A172 (cell line): ENCODE measurements around the gene TCF3.

GRCh38 chr19:1590477-1591303 lies 2.0 kb downstream of the MBD3 start:
- RAMPAGE, long total RNA, result no peak

GRCh38 chr19:1592092-1592585 lies 526 bp downstream of the MBD3 start:
- RAMPAGE, long total RNA, result no peak

DNA sequence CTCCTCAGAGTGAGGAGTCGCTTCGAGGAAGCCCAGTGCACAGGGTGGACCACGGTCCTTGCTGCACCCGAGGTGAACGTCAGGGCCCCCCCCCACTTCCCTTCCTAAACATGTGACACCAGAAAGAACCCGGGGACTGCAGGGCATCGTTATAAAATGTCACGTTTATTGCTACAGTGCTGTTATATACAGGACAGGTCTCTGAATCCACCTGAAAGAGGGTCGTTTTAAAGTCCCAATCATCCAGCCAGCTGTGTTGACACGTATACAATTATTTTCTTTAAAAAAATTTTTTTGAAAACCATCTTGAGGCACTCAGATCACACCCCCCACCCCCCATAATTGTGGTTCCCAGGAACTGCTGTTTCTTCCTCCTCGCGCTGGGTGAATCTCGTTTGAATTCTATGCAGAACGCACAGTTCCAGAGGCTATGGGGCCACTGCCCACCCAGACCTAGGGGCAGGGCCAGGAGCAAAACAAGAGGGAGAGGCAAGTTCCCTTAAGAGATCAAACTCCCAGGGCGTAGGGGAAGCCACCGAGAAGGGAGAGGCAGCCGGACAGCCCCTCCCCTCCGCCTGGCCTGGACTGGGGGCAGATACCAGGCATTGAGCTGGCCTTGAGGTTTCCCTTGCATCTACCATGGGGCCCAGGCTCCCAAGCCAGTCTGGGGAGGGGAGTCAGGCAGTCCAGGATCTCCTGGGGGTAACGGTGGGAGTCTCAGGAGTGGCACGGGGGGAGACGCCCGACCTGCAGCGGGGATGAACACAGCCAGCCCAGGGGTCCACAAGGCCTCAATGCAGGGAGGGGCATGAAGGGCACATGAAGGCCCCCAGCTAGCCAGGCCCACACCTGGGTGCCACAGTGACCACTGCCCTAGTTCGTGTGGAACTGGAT lies 4.1 kb upstream of the UQCR11 start:
- RAMPAGE, long total RNA, result no peak

GRCh38 chr19:1612135-1612826 lies 7.0 kb upstream of the UQCR11 start:
- RAMPAGE, long total RNA, result no peak

DNA sequence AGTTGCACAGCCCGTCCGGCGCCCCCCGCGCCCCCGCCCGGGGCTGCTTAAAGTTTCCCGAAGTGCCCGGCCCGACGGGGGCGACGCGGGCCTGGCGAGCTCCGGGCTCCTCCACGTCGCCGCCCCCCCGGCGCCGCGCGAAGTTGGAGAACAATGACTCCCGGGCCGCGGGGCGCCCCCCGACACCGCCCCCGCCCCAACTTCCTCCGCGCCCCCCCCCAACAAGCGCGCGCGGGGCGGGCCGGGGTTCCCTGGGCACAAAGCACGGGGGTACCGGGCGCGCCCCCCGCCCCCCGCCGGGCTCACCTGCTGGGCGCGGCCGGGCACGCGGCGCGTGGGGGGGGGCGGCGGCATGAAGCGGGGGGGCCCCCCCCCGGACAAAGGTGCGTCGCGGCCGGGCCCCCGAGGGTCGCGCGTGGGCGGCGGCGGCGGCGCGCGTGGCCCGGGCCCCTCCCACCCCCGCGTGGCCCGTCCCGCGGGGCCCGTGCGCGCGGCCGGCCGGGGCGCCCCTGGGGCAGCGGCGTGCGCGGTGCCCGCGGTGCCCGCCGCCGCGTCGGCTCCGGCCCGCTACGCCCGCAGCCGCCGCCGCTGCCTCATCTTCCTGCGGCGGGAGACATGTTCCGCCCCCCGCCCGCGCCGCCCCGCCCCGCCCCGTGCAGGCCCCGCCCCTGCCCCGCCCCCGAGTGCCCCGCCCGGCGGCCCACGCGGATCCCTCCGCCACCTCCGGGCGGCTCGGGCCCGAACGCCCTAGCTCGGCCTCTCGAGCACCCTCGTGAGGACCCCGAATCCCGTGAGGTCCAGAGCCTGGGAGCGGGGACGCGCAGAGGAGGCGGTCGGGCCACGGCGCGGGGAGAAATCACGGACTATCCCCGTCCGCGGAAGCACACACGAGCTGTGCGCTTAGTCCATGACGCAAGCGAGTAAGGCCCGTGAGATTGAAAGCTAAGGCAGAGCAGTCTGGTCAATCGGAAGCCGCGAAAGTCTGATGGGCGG lies at the start of gene TCF3:
Gene TCF3 (minus strand): TSS at position 622 of the 993 bp plus-strand sequence.
- RAMPAGE, long total RNA, result no peak

GRCh38 chr19:1747578-1748536 lies 5.4 kb upstream of the ONECUT3 start:
- RAMPAGE, long total RNA, result no peak

- RAMPAGE, long total RNA, result no peak
These were observed 6.2 kb upstream of the REXO1 start for GRCh38 chr19:1854490-1854951.

- RAMPAGE, long total RNA, result no peak
These were observed 6.9 kb upstream of the REXO1 start for GRCh38 chr19:1854952-1855791.

- RAMPAGE, long total RNA, result no peak
These were observed 595 bp upstream of the KLF16 start for GRCh38 chr19:1863746-1864602.

GRCh38 chr19:1935527-1936557 lies 5.1 kb upstream of the CSNK1G2 start:
- RAMPAGE, long total RNA, result no peak

GRCh38 chr19:1992808-1993389 lies 22.6 kb downstream of the BTBD2 start:
- RAMPAGE, long total RNA, result no peak

DNA sequence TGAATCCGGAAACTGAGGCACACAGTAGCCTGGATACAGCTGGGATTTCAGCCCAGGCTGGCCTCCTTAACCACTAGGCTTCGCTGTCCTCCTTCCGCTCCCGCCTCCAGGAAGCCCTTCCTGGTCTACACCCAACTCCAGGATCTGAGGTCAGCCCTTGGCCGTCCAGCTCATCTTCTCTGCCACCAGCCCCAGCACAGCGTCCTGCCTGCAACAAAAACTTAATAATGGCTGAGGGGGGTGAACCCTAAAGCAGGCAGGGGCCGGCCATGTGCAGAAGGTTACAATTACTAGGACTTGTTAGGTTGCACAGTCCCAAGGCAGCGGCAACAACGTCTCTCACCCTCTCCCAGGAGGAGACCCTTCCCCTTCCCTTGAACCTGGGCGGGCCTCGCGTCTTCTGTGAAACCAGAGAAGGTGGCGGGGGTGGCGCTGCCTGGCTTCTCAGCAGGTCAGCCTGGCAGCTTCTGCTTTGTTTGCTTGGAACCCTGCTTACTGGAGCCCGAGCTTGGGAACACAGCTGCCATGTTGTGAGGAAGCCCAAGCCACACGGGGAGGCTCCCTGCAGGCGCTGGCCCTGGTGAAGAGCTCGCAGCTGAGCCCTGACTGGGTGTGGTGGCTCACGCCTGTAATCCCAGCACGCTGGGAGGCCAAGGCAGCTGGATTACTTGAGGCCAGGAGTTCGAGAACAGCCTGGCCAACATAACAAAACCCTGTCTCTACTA lies 15.5 kb downstream of the MKNK2 start:
- RAMPAGE, long total RNA, result no peak

GRCh38 chr19:2039148-2039417 lies 12.0 kb downstream of the MKNK2 start:
- RAMPAGE, long total RNA, result no peak

DNA sequence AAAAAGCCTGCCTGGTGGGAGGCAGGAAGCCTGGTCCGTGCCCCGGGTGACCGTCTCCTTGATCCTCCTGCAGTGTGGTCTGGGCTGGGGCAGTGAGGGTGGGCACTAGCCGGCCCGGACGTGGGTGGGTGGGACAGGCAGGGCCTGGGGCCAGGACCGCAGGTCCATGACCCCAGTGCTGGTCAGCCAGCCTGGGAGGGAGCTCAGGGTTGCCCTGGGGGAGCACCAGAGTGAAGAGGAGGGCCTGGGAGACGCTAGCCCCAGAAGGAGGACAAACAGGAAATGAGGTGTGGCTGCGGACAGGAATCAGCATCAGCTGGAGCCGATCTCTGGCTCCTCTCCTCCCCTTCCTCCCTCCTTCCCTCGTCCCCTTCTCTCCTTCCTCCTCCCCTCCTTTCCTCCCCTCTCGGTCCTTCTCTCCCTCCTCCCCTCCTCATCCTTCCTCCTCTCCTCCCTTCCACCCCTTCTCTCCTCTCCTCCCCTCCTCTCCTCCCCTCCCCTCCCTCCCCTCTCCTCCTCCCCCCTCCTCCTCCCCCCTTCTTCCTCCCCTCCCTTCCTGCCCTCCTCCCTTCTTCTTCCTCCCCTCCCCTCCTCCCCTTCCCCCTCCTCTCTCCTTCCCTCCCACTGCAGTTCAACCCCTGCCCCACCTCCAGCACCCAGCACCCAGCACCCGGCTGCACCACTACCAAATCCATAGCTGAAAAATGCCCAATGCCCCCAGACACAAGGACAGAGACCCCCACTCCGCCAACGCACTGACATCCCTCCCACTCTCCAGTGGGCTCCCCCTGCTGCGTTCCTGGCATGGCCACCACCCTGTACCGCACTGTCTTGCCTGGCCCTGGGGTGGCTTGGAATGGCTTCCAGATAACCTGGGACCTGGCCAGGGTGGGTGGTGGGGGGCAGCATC lies 5.4 kb upstream of the MKNK2 start:
- RAMPAGE, long total RNA, result no peak

- RAMPAGE, long total RNA, result no peak
These were observed 10.8 kb upstream of the MKNK2 start for GRCh38 chr19:2061598-2062538.

DNA sequence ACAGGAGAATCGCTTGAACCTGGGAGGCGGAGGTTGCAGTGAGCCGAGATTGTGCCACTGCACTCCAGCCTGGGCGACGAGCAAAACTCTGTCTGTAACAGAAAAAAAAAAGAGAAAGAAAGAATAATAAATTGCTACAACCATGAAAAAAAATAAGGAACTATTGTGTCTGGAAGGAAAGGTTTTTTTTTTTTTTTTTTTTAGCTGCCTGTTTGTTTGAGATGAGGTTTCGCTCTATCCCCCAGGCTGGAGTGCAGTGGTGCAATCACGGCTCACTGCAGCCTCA lies 4.3 kb downstream of the MOB3A start:
- RAMPAGE, long total RNA, result no peak

GRCh38 chr19:2097962-2098425 lies 1.3 kb downstream of the IZUMO4 start:
- RAMPAGE, long total RNA, result no peak

- RAMPAGE, long total RNA, result no peak
These were observed 13.9 kb downstream of the IZUMO4 start for GRCh38 chr19:2110492-2111136.

DNA sequence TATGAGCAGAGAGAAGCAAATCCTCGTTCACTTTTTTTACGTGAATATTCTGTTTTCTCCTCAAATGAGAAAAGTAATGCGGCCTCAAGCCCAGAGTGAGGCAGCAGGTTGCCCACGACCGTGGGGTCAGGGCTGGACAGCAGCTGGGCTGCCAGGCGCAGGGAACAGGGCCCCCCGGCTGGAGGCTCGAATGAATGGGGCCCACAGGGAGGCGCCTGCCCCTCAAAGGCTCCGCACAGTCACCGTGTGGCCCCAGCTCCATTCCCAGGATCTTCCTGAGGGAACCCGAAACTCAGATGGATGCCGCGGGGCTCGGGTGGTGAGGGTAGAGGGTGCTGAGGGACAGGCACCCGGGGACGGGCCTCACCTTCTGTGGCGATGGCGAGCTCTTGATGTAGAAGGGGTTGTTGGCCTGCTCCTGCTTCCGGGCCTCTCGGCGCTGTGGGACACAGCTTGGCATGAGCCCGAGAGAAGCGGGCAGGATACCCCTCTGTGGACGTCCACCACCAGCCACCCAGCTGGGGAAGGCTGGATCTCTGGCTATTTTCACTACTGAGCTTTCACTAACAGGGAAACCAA lies 19.2 kb downstream of the IZUMO4 start:
- RAMPAGE, long total RNA, result no peak

- RAMPAGE, long total RNA, result no peak
These were observed 20.4 kb downstream of the IZUMO4 start for GRCh38 chr19:2117108-2117469.